Bronchus (tissue), 1 donor: ENCODE results near the genes TSKU and GDPD4.

DNA sequence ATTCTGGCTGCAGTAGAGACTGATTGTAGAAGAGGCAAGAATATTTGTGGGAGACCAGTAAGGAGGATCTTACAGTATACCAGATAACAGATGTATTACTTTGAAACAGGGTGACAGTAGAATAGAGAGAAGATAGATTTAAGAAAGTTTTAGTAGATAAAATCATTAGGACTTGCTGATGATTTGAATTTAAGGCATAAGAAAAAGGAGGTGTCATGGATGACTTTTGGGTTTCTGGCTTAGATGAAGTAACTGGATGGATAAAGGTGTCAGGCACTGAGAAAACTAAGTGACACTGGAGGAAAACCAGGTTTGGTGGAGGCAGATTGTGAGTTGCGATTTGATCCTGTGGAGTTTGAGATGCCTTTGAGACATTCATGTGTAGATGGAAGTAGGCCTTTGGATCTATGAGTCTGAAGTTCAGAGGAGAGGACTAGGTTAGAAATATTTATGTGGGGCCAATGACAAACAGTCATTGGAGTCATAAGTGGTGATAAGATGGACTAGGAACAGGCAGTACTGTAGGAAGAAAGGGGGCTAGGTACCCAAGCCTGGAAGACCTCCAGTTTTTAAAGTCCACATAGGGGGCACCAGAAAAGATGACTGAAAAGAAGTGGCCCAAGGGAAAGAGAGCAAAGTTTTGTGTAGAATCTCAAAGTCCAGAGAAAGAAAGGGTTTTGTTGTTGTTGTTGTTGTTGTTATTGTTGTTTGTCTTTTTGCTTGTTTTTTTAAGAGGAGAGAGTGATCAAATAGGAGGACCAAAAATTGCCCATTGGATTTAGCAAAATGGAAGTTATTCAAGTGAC, 75.4 kb downstream of the UVRAG start:
- PRO-cap, result no peak

- PRO-cap, result no peak
These were observed 160.2 kb downstream of the WNT11 start for GRCh38 chr11:76045934-76046690.

DNA sequence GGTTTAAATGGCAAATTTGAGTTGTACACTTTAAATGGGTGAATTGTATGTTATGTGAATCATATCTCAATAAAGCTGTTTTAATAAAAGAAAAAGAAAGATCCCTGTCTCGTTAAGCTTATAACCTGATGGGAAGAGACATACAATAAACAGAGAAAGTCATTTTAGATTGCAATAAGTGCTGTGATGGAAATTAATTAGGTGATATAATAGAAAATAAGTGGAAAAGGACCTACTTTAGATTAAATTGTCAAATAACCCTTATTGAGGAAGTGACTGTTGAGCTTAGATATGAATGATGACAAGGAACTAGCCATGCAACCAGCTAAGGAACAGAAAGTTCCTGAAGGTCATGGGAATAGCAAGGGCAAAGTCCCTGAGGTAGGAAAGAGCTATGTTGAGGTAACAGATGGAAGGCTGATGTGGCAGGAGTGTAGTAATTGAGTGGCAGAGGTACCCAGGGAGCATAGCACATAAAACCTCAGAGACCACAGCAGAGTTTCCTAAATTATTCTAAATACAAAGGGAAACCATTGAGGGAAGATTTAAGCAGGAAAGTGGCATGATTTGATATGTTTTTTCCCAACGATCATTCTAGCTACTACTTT, 135.2 kb downstream of the WNT11 start:
- PRO-cap, result no peak

- PRO-cap, result no peak
These were observed 86.6 kb downstream of the WNT11 start for GRCh38 chr11:76119759-76120081.

GRCh38 chr11:76139099-76139406, 67.2 kb downstream of the WNT11 start:
- PRO-cap, result no peak

DNA sequence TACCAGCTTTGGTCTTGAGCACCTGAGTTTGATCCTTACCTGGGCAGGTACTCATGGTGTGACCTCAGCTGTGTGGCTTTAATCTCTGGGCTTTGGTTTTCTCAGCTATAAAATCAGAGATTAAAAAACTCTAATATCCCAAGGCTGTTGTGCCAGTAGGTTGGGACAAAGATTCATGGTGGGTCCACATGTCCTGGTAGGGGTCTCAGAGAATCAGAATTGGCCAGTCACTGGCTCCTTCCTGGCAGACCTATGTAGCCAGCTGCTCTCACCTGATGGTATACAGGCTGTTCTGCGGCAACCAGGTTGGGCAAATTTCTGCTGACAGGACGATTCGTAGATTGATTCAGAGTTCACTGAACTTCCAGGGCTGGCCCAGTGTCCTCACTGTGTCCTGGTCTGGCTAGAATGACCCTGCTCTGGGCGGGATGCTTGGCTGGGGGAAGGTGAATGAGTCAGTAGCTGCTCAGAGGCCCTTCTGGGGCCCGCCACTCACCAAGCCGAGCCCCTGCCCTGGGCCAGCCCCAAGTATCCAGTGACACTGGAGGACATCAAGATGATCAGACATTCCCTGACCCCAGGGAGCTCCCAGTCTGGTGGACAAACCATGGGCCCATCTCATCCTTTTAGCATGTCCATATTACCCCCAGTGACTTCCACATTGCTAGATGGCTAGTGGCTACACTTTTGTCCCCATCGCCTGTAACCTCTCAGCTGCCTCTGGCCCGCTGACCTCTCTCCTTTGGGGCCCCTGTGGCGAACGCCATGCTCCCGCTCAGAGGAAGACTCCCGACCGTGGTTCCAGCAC, 62.9 kb upstream of the WNT11 start:
- PRO-cap, result no peak

GRCh38 chr11:76391951-76392317, 10.8 kb downstream of the GVQW3 start:
- PRO-cap, result no peak

DNA sequence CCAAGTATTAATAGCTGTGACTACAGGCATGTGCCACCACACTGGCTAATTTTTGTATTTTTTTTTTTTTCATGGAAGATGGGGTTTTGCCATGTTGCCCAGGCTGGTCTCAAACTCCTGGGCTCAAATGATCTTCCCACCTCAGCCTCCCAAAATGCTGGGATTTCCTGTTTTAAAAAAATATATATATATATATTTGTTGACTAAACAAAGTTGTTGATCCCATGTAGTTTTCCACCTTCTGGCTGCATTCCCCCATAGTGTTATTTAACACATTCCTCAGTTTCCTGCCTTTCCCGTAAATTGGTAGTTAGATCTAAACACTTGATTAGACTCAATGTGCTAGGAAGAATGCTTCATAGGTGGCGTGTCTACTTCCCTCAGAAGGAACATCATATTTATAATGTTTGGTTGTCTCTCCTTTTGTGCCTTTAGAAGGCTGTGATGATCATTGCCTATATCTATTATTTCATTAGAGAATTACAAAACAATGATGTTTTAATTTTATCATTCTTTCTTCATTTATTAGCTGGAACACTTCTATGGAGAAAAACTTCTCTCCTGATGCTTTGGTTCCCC, 38.7 kb downstream of the LRRC32 start:
- PRO-cap, result no peak

GRCh38 chr11:76642168-76642743, 28.3 kb downstream of the LRRC32 start:
- PRO-cap, result no peak

GRCh38 chr11:76763516-76764157, 19.5 kb upstream of the TSKU start:
- PRO-cap, result no peak

DNA sequence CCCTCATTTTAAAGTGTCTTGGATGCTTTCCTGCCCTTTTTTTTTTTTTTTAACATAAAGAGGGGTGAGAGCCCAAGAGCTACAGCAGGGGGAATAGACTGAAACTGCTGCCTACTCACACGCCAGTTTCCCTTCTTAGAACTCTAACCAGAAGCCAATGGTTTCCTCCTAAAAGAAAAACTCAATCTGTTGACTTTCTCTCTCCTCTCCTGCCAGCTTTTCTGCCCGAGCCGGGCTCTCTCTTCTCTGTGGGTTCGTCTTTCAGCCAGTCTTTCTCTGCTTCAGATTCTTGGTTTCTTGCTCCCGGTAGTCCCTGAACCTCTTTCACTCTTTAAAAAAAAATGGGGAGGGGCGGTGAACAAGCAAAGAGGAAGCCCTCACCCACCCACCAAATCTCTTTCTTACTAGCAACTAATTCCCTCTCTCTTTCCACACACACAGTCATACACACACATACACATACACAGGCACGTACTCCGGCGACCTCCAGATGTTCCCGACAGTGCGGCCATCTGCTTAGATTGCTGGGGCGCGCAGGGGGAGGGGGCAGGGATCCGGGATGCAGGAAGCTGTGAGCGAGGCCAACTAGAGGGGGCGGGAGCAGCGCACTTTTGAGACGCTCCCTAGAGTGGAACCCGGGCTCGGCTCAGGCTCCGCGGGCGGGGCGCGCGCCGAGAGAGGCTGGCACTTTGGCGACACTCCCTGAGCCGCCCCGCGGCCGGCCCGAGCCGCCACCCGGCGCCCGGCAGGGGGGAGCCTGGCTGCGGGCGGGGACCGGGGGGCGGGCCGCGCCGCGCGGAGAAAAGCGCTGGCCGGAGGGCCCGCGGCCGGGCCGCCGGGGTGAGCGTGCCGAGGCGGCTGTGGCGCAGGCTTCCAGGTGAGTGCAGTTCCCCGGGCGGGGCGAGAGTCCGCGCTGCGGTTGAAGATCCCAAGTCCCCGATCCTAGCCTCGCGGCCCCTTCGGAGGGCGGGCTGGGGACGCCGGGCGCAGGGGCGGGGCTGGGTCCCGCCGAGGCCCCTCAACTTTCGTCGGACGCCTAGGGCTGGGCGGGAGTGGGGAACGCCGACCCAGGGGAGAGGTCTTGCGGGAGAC, at the start of gene TSKU:
Gene TSKU (plus strand): TSS at position 829 of the 1,092 bp plus-strand sequence.
- PRO-cap, result bidirectional peak, plus-strand start at position 614 of the sequence, minus-strand start at position 537 of the sequence; bidirectional peak, plus-strand start at position 705 of the sequence, minus-strand start at position 697 of the sequence; bidirectional peak, plus-strand start at position 802 of the sequence, minus-strand start at position 730 of the sequence

DNA sequence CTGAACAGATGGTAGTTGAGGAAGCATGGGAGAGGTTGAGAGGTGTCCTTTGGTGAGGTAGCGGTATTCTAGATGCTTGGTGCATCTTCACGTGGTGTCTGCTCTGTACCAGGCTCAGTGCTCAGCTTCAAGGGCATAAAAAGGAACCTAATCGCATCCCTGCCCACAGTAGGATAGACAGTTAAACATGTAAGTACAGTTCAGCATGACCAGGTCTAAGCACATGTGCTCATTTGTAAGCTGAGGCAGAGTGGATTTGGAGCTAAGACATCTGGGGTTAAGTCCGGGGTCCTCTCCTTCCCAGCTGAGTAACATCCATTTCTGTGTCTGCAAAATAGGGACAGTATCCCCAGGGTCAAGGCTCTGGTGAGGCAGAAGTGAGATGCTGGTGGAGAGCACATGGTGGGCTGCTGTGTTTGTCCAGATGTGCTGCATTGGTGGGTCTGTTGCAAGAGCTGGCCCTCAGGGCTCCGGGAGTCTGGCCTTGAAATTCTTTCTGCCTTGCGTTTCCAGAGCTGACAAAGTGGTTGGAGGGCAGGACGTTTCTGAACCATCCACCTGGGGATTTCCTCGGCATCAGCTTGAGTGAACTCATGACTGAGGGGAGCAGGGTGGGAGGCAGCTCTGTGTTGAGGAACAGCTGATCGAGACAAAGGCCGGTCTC, 4.5 kb downstream of the TSKU start:
- PRO-cap, result no peak

- PRO-cap, result no peak
These were observed 5.4 kb downstream of the TSKU start for GRCh38 chr11:76788231-76789248.

- PRO-cap, result no peak
These were observed 24.1 kb downstream of the TSKU start for GRCh38 chr11:76806878-76807954.

GRCh38 chr11:76964712-76965320, 69.4 kb upstream of the B3GNT6 start:
- PRO-cap, result no peak

DNA sequence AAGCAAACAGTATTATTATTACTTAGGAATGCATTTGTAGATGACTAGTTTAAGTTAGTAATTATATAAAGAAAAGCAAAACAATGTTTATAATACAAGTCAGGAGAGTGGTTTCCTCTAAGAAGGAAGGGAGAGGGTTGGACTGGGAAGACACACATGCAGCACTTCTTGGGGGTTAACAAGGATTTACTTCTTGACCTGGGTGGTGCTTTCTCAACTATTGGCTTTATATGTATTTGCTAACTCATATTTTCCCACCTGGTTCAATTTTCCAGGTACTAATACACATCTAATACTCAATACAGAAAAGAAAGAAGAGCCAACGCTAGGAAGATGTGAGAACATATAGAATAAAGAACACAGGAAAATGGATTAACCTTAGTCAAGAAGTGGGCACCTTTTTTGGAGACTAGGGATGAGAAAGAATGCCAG, 36.3 kb upstream of the B3GNT6 start:
- PRO-cap, result no peak

- PRO-cap, result no peak
These were observed 12.3 kb upstream of the OMP start for GRCh38 chr11:77090386-77090738.

GRCh38 chr11:77126683-77127965, 922 bp upstream of the MYO7A start:
- PRO-cap, result no peak

DNA sequence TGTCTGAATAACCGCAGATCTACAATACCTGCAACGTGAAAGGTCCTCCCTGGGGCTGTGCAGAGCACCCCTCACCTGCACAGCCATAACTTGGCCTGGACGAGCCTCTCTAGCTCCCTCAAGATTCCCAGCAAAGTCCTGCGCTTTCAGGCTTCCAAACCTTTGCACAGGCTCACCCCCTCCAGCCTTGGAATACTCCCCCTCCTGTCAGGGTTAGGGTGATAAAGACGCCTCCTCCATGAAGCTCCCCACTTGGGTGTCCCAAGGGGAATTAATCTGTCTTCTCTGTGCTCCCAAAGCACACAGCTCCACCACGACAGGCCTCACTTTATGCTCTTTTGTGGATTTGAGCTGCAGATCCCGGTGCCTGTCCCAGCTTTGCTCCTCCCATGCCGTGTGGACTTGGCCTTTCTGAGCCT, 46.2 kb downstream of the MYO7A start:
- PRO-cap, result no peak

GRCh38 chr11:77301380-77301825, at the start of gene GDPD4:
Gene GDPD4 (minus strand): TSS chr11:77301686.
- PRO-cap, result no peak